Placental epithelial cell (primary cell): ENCODE measurements around the gene CKS2.

GRCh38 chr9:89000844-89001608, 9.8 kb downstream of the S1PR3 start:
- CAGE, long polyA plus RNA: no peak

GRCh38 chr9:89038043-89038497, 46.8 kb downstream of the S1PR3 start:
- CAGE, long polyA plus RNA: no peak

DNA sequence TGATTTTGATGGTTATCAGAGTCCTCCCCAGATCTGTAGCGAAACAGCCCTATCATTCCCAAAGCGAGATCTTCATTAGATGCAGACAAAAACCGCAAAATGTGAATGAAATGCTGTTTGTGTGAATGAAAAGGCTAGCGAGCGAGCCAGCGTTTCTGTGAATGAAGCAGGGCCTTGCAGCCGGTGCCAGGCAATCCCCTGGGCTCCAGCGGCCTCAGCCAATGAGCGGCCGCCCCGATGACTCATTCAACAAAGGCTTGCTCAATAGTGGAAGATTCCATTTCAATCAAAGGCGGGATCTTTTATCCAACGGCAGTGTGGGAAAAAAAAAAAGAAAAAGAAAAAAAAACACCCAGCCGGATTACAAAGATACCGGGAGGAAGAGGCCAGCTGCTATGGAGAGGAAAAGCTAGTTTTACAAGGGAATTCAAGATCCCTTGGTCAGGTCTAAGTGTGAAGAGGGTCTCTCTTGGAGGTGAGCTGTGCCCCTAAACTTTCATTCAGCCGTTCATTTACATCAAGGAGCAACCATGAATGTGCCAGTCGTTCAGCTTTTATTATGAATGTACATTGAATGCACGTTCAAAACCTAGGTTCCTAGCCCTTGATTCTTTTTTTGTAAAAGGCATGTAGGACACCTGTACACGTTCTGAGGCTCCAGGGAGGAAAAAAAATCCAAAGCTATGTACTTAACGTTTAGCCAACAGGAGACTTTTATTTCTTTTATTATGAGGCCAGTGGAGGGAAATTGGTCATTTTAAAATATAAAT, 1.8 kb upstream of the SHC3 start:
- CAGE, long polyA plus RNA: no peak

- CAGE, long polyA plus RNA: no peak
Observed at GRCh38 chr9:89311085-89311914, at the start of gene CKS2. CKS2 (plus strand) TSS chr9:89311195.

- CAGE, long polyA plus RNA: no peak
Observed at GRCh38 chr9:89322371-89322969, 4.2 kb downstream of the SECISBP2 start.

DNA sequence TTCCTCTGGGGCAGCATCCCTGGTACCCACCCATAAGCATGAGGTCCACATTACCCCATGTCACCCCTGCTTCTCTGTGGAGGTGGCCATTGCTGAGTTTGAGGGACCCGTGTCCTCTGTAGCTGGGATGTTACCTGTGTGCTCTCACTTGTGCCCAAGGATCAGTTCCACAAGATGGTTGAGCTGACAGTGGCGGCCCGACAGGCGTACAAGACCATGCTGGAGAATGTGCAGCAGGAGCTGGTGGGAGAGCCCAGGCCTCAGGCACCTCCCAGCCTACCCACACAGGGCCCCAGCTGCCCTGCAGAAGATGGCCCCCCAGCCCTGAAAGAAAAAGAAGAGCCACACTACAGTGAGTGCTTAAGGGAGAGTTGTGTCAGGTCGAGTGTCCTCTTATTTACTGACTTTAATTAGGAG, 39.5 kb downstream of the SECISBP2 start:
- CAGE, long polyA plus RNA: no peak

GRCh38 chr9:89405101-89405792, 86.9 kb downstream of the SECISBP2 start:
- CAGE, long polyA plus RNA: no peak

- CAGE, long polyA plus RNA: no peak
Observed at GRCh38 chr9:89417919-89418492, 79.9 kb downstream of the SEMA4D start.

DNA sequence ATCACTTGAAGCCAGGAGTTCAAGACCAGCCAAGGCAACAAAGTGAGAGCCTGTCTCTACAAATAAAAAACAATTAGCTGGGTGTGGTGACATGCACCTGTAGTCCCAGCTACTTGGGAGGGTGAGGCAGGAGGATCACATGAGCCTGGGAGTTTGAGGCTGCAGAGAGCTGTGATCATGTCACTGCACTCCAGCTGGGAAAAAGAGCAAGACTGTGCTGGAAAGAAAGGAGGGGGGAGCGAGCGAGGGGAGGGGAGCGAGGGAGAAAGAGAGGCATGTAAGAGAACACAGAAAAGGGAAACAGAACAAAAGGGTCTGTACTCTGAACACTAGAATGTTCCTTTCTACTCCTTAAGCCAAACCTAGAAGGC, 35.2 kb downstream of the SEMA4D start:
- CAGE, long polyA plus RNA: no peak

GRCh38 chr9:89528351-89529055, 30.6 kb upstream of the SEMA4D start:
- CAGE, long polyA plus RNA: no peak

- CAGE, long polyA plus RNA: no peak
Observed at GRCh38 chr9:89639168-89640066, 34.6 kb downstream of the GADD45G start.

DNA sequence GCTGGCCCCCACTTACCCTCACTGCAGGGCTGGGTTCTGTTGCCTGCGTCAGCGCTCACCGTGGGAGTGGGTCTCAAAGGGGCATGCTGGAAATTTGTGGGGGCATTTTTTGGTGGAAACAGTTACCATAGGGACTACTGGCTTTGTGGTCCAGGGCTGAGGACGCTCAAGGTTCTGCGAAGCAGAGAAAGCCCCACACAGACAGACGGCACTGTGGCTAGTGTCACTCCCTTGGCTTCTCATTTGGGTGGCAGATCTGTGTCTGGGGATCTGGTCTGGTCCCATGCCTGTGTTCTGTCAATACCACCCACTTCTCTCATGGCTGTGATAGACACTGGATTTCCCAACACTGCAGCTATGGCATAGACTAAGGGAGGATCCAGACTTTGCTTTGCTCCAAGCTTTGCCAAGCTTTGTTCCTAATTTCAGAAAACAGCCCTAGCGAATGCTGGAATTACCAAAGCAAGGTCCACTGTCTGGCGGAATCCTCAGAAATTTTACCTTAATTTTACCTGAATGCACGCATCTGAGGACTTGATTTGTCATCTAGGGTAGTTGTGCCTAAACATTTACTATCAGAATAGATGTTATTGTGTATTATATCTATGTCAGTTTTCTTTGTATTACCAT, 62.1 kb downstream of the GADD45G start:
- CAGE, long polyA plus RNA: no peak

DNA sequence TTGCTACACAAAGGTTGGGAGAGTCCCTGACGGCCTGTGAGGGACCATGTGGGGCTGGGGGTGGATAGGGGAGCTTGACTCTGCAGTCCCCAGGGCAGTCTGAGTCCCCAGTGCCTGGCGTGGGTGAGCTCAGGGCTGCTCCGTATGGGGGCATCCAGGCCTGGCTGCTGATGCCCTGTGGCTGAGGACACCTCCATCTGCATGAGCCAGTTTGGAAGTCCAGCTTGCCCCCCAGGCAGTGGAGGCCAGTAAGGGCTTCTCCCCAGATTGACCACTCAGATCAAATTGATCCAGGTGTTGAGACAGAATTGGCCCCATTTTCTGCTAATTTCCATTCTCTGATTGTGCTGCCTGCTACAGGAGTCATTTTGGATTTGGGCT, 96.7 kb downstream of the GADD45G start:
- CAGE, long polyA plus RNA: no peak

DNA sequence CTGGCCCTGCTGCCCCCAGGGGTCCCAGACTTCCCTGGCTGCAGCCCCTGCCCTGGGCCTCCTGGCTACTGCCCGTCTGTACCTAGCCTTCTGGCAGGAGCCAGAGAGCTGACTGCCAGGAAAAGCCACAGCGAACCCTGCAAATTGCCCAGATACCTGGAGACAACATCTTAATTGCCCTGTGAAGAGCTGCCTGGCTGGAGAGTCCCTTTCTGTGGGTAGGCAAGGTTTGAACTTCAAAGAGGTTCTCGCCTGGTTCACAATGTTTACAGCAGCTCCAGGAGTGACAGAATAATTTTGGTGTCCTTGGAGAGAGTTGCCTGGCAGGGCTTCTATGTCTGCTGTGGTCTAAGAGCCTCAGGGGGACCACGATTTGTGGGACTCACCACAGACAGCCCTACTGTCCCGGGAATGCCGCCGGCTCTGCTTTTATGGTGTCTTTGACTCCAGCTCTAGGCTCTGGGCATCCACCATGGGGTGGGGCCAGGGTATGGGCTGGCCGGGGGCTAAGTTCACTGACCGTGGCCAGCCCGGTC, 139.2 kb downstream of the GADD45G start:
- CAGE, long polyA plus RNA: no peak

DNA sequence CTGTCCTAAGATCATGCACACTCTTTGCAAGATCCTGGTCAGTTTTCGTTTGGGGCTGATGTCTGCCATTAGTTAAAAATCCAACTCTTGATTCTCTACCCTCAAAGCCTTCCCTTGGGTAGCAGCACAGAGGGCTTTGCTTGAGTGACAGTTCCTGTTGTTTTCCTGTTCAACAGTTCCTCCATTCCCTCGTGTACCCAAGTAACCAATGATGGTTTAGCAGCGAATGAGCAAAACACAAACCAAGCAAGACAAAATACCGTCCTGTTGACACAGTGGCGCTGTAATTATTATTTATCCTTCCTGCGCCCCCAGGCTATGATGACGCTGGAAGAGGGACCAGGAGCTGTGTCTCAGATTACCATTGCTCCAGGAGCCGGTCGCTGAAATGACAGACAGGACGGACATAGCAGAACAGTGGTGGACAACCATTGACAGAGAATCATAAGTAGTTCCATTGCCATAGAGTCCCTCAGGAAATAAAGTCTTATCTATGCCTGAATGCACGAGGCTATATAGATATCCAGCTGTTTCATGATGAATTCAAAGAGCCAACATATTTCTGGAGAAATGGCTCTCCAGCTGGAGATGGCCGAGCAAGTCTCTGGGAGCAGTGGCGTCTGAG, 154.8 kb downstream of the GADD45G start:
- CAGE, long polyA plus RNA: no peak

DNA sequence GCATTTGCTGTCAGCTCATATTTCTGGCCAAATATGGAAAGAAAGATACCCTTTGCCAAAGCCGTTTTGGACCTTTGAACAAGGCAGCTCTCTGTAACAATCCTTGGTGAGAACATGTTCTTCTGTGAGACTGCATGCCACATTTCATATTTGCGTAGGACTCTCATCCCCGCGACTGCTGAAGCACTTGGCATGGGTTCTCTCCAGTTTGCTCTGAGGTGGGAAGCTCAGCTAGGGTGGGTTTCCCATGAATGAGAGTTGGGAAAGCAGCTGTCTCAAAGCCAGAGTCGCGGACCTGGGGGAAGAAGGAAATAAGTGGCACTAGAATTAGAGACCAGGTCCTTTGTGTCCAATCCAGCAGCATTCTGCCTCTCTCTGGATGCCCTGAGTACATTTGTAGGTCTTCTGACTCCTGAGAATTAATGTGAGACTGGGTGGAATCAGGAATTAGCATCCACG, 197.0 kb downstream of the GADD45G start:
- CAGE, long polyA plus RNA: no peak

GRCh38 chr9:89815874-89816339, 211.1 kb downstream of the GADD45G start:
- CAGE, long polyA plus RNA: no peak

GRCh38 chr9:89941994-89942309, 337.1 kb downstream of the GADD45G start:
- CAGE, long polyA plus RNA: no peak

- CAGE, long polyA plus RNA: no peak
Observed at GRCh38 chr9:90332139-90332676, 310.4 kb downstream of the DIRAS2 start.

DNA sequence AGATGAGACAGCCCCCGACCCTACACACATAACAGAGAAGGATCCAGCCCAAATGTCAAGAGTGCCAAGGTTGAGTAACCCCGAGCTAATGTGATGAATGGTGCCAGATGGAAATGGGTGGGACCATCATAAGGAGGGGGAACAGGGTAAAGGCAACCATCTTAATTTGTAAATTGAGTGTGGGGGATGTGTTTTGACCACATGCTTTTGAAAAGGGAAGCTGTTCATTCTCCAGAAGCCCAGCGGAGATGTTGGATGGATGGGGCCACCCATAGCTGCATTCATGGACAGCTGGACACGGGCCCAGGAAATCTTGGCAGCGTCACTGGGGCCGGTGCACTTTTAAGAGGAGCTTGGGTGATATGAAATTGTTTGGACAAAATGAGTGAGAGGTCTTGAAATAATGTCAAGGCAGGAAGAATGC, 33.5 kb downstream of the SYK start:
- CAGE, long polyA plus RNA: no peak